Daoy (cell line): ENCODE data around the genes SLC35G1 and CYP2C8.

- RAMPAGE, long total RNA, result no peak
Measured at GRCh38 chr10:93601663-93602409, 801 bp upstream of the RBP4 start.

- RAMPAGE, long total RNA, result no peak
Measured at GRCh38 chr10:93699864-93700408, 2.5 kb downstream of the FRA10AC1 start.

- RAMPAGE, long total RNA, result no peak
Measured at GRCh38 chr10:93893448-93894747, at the start of gene SLC35G1. Gene SLC35G1 (plus strand): TSS chr10:93893978.

- RAMPAGE, long total RNA, result no peak
Measured at GRCh38 chr10:94268659-94269182, 94.0 kb downstream of the NOC3L start.

DNA sequence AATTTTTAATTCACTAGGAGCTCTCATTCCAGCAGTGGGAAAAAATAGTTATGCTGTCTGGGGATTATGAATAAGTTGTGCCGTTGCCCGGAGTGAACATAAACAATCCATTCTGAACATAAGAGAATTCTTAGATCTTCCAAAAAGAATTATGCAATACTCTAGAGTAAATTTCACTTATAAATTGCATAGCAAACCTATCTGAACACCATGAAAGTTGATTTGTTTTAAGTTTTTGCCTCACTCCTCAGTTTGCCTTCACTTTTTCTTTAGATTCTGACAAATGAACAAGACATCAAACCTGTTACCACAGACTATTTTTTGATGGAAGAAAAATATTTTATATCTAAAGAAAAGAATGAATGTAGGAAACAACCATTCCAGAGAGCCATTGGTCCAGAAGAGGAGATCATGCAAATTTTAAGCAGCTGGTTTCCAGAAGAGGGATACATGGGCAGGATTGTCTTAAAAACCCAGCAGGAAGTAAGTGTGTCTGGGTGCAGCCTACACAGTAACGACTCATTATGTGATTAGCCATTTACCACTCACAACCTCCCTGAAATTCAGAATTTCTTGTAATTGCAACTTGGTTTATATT lies 46.4 kb downstream of the NOC3L start:
- RAMPAGE, long total RNA, result no peak

- RAMPAGE, long total RNA, result no peak
Measured at GRCh38 chr10:94324647-94325259, 38.0 kb downstream of the NOC3L start.

GRCh38 chr10:94358033-94359321 lies 4.3 kb downstream of the NOC3L start:
- RAMPAGE, long total RNA, result no peak

- RAMPAGE, long total RNA, result no peak
Measured at GRCh38 chr10:94545926-94546274, 312 bp downstream of the HELLS start.

- RAMPAGE, long total RNA, result no peak
Measured at GRCh38 chr10:95039035-95039546, 30.2 kb downstream of the CYP2C8 start.

- RAMPAGE, long total RNA, result no peak
Measured at GRCh38 chr10:95063110-95063503, 6.2 kb downstream of the CYP2C8 start.

DNA sequence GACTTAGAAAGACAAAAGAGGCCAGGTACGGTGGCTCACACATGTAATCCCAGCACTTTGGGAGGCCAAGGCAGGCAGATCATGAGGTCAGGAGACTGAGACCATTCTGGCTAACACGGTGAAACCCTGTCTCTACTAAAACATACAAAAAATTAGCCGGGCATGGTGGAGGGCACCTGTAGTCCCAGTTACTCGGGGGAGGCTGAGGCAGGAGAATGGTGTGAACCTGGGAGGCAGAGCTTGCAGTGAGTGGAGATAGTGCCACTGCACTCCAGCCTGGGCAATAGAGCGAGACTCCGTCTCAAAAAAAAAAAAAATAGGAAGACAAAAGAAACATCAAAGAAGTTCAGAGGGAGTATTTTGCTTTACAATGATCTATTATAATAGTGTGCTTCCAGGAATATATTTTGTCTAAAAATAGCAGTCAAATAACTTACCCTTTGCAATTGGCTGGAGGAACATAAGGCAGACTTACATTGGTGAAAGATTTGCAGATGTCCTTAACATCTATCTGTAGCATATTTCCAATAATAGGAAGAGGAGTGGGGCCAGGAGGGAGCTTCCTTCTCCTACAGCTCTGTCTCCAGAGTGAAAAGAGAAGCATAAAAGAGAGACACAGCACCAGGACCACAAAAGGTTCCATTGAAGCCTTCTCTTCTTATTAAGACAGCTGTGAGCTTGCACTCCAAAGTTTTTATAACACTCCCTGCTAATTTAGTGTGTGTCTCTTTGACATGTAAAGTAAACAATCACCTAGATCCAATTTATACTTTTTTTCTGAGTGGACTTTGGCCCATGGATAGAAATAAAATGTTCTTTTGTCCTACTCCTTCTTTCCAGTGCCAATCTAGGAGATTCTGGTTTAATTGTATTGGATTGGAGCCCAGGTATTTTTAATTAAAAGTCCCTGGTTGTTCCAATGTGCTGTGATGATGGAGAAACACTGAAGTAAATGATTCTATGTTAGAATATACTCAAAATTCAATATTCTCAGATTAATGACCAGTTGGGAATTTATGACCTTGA lies at the start of gene CYP2C8:
Gene CYP2C8, minus strand, starts transcription at position 738 of the 1,026 bp plus-strand sequence.
- RAMPAGE, long total RNA, result no peak

DNA sequence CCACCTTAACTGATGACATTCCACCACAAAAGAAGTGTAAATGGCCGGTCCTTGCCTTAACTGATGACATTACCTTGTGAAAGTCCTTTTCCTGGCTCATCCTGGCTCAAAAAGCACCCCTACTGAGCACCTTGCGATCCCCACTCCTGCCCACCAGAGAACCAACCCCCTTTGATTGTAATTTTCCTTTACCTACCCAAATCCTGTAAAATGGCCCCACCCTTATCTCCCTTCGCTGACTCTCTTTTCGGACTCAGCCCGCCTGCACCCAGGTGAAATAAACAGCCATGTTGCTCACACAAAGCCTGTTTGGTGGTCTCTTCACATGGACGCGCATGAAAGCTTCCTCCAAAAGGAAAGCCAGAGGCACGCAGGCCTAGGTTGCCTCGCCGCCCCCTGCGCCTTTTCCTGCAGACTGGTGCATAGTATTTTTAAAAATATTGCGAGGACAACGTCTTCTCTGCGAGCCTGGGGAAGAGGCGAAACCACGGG lies 37.3 kb downstream of the ACSM6 start:
- RAMPAGE, long total RNA, result no peak

DNA sequence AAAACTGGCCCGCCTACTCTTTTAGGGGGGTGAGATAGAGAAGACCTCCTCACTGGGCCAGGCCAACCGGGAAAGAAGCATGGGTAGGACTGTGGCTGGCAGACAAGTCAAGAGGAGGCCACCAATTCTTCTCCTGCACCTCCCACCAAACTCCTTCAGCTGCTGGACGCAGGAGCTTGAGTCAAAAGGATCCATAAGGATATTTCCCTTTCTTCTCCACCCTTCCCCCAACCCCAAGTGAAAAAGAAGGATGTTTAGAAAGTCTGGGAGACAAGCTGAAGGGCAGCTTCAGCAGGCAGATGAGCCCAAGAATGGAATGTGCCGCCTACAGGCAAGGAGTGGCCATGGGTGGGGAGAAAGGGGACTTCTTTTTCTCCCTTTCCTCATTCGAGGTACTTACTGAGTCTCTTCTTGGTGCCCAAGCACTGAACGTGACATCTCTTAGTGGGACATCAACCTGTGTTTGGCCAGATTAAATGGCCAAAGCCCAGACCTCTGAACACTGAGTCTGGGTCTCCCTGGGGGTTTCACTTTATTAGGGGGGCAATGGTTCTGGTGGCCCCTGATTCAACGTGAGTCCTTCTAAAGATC lies 1.2 kb downstream of the PDLIM1 start:
- RAMPAGE, long total RNA, result no peak

- RAMPAGE, long total RNA, result no peak
Measured at GRCh38 chr10:95291384-95291729, 554 bp upstream of the PDLIM1 start.

- RAMPAGE, long total RNA, result no peak
Measured at GRCh38 chr10:95357446-95357823, 66.6 kb upstream of the PDLIM1 start.

DNA sequence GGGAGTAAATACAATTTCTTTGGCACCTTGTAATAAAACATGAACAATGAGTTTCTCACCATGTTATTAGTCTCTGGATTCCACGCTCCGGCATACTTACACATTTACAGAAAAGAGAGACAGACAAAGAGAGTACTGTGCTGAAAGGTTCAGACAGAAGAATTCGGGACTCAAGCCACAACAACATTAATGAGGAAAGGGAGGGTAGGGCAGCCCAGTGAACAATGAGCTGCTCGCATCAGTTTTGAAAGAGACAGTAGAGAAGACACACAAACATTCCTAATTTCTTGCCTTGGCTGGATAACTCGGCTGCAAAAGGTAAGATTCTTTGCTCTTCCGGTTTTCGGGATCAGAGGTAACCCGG lies 124.4 kb upstream of the PDLIM1 start:
- RAMPAGE, long total RNA, result no peak

DNA sequence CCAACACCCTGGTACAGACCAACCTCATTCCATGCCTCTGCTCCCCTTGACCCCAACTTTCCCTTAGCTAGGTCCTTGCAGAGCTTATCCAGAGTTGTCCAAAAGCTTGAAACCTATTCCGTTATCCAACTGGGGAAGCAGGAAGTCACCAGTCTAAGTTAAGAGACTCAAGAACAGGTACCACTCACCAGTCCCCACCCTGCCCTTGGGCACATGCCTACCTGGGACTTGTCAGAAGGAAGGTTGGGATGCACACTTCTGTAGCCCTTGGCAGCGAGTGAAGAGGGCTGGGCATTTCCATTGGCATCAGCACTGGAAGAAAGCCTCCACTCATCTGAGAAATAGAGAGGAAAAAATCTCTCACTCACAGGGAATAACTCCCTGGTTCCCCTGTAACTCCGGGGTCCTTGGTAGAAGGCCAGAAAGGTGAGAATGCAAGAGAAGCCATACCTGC lies 131.0 kb upstream of the PDLIM1 start:
- RAMPAGE, long total RNA, result no peak

GRCh38 chr10:95434195-95435144 lies 126.7 kb downstream of the SORBS1 start:
- RAMPAGE, long total RNA, result no peak

DNA sequence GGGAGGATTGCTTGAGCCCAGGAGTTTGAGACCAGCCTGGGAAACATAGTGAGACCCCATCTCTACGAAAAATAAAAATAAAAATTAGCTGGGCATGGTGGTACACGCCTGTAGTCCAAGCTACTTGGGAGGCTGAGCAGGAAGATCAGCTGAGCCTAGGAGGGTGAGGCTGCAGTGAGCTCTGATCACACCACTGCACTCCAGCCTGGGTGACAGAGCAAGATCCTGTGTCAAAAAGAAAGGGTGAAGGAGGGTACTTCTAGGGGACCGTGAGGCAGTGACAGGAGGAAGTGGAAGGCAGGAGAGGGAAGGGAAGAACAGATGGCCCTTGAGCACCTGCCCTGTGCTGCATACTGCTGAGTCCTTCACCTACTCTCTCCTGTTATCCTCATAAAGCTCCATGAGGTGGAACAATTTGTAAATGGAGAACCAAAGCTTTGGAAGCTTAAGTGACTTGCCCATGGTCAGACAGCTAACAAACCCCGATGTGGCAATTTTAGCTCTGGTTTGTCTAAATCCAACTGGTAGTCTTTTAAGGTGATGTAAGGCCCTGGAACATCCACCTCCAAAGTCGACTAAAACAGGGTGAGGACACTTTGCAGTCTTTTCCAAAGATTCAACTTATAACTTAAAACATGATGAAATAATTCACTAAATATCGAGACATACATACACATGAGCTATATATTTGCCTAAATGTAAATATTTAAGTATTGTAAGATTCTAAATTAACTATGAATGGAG lies 89.5 kb downstream of the SORBS1 start:
- RAMPAGE, long total RNA, result no peak

DNA sequence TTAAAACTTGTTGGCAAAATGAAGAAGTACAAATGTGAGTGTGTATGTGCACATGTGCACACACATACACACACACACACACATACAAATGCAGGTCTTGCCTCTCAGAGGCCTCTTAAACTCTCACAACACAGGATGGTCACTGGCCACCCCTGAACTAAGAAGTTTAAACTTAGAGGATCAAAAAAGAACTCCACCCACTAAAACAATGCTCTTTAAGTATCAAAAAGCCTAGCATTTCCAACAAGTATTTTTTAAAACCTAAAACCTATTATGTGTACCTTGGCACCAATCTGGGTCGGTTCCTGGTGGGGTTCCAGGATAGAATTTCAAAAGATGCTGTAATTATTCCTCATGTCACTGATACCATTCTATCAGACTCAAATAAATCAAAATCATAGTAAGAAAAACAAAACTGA lies 55.0 kb downstream of the SORBS1 start:
- RAMPAGE, long total RNA, result no peak